ENCODE measurements around the gene CCL8.

DNA sequence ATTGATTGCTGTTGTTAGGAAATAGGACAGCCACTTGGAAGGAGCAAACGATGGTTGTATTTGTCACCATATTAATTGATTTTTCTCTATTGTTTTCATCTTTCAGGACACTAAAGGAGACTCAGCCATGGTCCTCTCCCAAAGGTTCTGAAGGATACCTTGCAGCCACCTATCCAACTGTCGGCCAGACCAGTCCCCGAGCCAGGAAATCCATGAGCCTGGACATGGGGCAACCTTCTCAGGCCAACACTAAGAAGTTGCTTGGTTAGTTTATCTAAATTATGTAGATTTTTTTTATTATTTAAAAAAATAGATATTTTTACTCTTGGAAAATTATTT lies 30.7 kb upstream of the EVI2A start:
CAGE:
- cytosol, long polyA minus RNA, result no peak
- cytosol, long polyA plus RNA, result no peak
- long polyA plus RNA, result no peak
- nucleus, long polyA minus RNA, result no peak
- nucleus, long polyA plus RNA, result no peak

GRCh38 chr17:31494649-31495095 lies 103.2 kb downstream of the RAB11FIP4 start:
CAGE:
- cytosol, long polyA minus RNA, result no peak
- cytosol, long polyA plus RNA, result no peak
- long polyA plus RNA, result no peak
- nucleus, long polyA minus RNA, result no peak
- nucleus, long polyA plus RNA, result no peak

DNA sequence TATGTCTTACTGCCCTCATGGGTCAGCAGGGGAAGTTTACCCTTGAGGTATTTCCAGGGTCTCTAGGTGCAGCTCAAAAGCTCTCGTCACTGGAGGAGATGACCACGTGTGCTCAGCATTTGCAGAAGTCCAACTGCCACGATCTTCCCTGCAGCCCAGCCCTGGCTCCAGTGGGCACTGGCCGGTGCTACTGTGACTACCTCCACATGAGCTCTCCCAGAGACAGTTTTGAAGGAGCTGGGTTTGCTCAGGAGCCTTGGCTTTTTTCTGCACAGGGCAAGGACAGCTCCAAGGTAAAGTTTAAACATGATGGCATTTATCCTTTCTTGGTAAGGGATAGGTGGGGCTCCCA lies 186.1 kb downstream of the RAB11FIP4 start:
CAGE:
- cytosol, long polyA minus RNA, result no peak
- cytosol, long polyA plus RNA, result no peak
- long polyA plus RNA, result no peak
- nucleus, long polyA minus RNA, result no peak
- nucleus, long polyA plus RNA, result no peak

DNA sequence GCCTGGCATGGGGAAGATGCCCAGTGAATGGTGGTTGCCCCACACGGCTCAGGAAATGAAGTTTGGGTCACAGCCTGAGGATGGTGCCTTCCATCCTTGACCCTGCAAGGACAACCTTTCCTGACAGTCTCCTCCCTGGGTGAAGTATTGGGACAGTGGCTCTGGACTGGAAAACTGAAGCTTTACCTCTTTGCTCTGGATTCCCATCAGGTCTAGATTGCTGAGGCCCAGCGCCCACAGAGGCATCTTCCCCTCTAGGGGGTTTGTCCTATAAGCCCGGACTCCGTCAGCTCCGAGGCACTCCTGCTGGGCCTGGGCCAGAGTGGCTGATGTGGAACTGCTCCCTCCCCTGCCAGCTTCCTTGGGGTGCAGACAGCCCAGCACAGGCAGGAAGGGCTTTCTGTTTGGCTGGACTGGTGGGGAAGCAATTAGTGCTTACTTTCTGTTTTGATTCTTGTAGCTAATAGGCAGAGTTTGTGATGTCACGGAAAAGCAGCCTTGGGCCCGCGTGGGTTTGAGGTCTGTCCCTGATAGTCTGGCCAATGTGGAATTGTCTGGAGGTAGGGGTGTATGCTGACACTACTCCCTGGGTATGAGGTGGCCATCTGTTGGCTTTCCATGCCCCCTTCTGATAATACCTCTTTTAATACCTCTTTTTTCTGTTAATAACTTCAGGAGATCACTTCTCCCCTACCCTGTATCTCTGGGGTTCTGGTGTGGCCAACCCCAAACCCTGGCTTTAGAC lies 190.6 kb downstream of the RAB11FIP4 start:
CAGE:
- cytosol, long polyA minus RNA, result no peak
- cytosol, long polyA plus RNA, result no peak
- long polyA plus RNA, result no peak
- nucleus, long polyA minus RNA, result no peak
- nucleus, long polyA plus RNA, result no peak

DNA sequence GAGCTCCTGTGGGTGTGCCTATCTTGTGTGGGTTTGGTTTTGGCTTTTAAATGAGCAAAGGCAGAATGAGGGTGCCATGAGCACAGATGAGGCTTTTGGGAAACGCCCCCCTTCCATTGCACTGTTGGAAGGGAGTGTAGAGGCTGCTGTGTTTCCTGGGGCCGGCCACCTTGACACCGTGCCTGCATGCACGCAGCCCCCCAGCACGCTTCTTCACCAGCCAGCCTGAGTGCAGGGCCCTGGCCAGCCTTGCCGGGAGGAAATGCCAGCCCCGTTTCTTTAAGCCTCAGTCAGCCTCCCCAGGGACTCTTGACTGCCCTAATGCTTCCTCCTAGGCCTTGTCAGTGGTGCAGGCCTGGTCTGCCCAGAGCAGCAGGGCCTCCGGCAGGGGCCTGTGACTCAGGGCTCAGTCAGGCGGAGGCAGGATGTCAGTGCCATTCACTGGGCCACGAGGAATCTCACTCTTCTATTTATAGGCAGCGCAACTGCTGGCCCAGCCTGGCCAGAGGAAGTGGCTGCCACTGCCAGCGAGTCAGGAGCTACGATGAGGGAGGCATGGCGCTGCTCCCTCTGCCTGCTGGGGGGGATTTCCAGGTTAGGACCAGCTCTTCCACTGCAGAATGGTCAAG lies 205.0 kb downstream of the RAB11FIP4 start:
CAGE:
- cytosol, long polyA minus RNA, result no peak
- cytosol, long polyA plus RNA, result no peak
- long polyA plus RNA, result no peak
- nucleus, long polyA minus RNA, result no peak
- nucleus, long polyA plus RNA, result no peak

GRCh38 chr17:31752268-31752467 lies 106.9 kb downstream of the COPRS start:
CAGE:
- cytosol, long polyA minus RNA, result no peak
- cytosol, long polyA plus RNA, result no peak
- long polyA plus RNA, result no peak
- nucleus, long polyA minus RNA, result no peak
- nucleus, long polyA plus RNA, result no peak

CAGE:
- cytosol, long polyA minus RNA, result no peak
- cytosol, long polyA plus RNA, result no peak
- long polyA plus RNA, result no peak
- nucleus, long polyA minus RNA, result no peak
- nucleus, long polyA plus RNA, result no peak
Observed at GRCh38 chr17:32275052-32275626, 9.5 kb downstream of the RHBDL3 start.

DNA sequence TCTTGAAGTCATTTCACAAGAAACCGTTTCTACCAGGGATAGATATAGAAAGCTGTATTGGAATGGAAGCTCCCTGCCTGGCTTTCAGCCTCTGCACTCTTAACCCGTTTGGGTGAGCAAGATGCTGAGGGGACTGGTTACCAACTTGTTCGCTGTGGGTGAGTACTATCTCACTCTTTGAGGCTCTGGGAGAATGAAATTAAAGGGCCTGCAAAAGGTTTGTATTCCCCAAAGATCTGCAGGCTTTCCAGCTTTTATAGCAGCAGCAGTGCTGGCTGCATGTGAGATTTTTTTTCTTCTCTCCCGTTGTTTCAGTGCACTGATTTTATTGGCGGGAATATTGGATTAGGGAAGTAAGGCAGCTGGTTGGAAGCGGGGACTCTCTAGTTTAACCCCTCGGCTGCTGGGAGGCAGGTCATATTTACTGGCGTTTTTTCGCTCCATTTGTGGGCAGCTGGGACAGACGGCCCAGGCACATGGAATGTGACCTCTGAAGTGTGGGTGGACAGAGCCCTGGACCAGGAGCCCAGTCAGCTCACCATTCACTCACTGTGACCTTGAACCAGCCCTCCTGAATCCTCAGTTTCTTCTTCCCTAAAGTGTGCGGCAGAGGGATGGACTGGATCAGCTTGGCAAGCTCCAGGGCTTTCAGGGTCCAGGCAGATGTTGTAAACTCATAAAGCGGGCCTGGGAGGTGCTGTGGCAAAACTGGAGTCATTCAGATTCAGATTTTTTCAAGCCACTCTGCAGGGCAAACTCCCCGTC lies 30.8 kb downstream of the C17orf75 start:
CAGE:
- cytosol, long polyA minus RNA, result no peak
- cytosol, long polyA plus RNA, result no peak
- long polyA plus RNA, result no peak
- nucleus, long polyA minus RNA, result no peak
- nucleus, long polyA plus RNA, result no peak

DNA sequence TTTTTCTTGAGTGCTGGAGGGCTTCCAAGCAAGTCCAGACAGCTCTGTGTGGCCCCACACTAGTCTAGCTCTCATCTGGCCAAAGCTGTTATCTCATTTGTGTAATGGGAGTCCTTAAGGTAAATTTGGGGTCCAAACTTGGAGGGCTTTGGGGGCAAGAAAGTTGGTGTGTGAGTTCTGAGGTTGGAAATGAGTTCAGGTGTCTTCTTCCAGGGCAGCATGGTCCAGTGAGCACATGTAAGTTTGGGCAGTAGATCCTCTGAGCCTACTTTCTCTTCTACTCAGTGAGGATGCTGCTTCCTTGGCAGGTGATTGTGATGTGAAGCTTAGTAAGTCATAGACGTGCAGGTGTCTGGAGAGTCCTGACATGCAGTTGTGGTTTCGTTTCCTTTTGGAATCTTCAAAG lies 4.4 kb upstream of the CDK5R1 start:
CAGE:
- cytosol, long polyA minus RNA, result no peak
- cytosol, long polyA plus RNA, result no peak
- long polyA plus RNA, result no peak
- nucleus, long polyA minus RNA, result no peak
- nucleus, long polyA plus RNA, result no peak

CAGE:
- cytosol, long polyA minus RNA, result no peak
- cytosol, long polyA plus RNA, result no peak
- long polyA plus RNA, result no peak
- nucleus, long polyA minus RNA, result no peak
- nucleus, long polyA plus RNA, result no peak
Observed at GRCh38 chr17:32495219-32495961, 8.6 kb downstream of the CDK5R1 start.

GRCh38 chr17:32518452-32519008 lies 31.7 kb downstream of the CDK5R1 start:
CAGE:
- cytosol, long polyA minus RNA, result no peak
- cytosol, long polyA plus RNA, result no peak
- long polyA plus RNA, result no peak
- nucleus, long polyA minus RNA, result no peak
- nucleus, long polyA plus RNA, result no peak

DNA sequence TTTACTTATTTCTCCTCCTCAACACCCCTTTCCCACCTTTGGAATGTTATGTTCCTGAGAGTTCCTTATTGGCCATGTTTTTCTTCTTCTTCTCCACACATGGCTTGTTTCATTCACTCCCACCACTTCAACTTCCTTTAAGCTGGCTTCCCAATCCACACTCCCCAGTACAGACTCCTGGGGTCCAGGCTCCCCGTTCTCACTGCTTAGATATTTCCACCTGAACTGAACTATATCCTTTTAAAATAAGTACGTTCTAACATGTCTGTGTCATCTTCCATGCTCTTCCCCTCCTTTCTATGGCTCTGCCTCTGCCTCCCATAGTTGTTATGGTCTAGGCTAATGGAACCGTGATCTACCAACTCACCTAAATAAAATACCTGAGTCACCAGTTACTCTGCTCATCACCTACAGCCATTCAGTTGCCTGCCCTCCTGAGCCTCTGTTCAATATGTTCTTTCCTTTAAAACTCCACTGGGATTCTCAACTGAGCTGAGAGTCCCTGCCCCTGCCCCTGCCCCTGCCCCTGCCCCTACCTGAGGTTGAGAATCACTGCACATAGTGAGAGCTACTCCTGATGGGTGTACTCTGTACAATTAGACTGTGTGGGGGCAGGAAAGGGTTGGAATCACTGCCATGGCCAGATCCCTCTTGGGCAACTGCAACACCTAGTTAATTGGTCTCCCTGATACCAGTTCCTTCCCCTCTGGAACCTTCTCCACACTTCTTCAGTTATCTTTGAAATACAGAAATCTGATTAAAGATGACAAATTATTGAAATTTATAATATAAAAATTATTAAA lies 67.1 kb downstream of the CDK5R1 start:
CAGE:
- cytosol, long polyA minus RNA, result no peak
- cytosol, long polyA plus RNA, result no peak
- long polyA plus RNA, result no peak
- nucleus, long polyA minus RNA, result no peak
- nucleus, long polyA plus RNA, result no peak

GRCh38 chr17:32795493-32795880 lies 81.4 kb downstream of the MYO1D start:
CAGE:
- cytosol, long polyA minus RNA, result no peak
- cytosol, long polyA plus RNA, result no peak
- long polyA plus RNA, result no peak
- nucleus, long polyA minus RNA, result no peak
- nucleus, long polyA plus RNA, result no peak

DNA sequence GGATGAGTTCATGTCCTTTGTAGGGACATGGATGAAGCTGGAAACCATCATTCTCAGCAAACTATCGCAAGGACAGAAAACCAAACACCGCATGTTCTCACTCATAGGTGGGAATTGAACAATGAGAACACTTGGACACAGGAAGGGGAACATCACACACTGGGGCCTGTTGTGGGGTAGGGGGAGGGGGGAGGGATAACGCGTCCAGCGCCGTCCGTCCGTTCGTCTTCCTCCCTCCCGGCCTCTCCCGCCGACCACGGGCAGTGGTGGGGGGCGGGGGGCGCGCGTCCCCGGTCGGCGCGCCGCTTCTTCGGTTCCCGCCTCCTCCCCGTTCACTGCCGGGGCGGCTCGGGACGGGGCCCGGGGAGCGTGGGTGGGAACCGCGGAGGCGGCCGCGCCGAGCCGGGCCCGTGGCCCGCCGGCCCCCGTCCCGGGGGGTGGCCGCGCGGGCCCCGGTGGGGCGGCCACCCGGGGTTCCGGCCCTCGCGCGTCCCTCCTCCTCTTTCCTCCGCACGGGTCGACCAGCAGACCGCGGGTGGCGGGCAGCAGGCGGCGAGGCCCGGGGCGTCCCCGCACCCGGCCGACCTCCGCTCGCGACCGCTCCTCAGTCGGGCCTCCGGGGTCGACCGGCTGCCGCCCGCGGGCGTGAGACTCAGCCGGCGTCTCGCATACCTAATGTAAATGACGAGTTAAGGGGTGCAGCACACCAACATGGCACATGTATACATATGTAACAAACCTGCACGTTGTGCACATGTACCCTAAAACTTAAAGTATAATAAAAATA lies 54.5 kb downstream of the MYO1D start:
CAGE:
- cytosol, long polyA minus RNA, result no peak
- cytosol, long polyA plus RNA, result no peak
- long polyA plus RNA, result no peak
- nucleus, long polyA minus RNA, result no peak
- nucleus, long polyA plus RNA, result no peak

CAGE:
- cytosol, long polyA minus RNA, result no peak
- cytosol, long polyA plus RNA, result no peak
- long polyA plus RNA, result no peak
- nucleus, long polyA minus RNA, result no peak
- nucleus, long polyA plus RNA, result no peak
Observed at GRCh38 chr17:32835173-32835842, 41.6 kb downstream of the MYO1D start.

CAGE:
- cytosol, long polyA minus RNA, result no peak
- cytosol, long polyA plus RNA, result no peak
- long polyA plus RNA, result no peak
- nucleus, long polyA minus RNA, result no peak
- nucleus, long polyA plus RNA, result no peak
Observed at GRCh38 chr17:32954499-32955069, 26.6 kb downstream of the TMEM98 start.

GRCh38 chr17:33290873-33292052 lies 1.8 kb downstream of the ASIC2 start:
CAGE:
- cytosol, long polyA minus RNA, result no peak
- cytosol, long polyA plus RNA, result no peak
- long polyA plus RNA, result no peak
- nucleus, long polyA minus RNA, result no peak
- nucleus, long polyA plus RNA, result no peak

DNA sequence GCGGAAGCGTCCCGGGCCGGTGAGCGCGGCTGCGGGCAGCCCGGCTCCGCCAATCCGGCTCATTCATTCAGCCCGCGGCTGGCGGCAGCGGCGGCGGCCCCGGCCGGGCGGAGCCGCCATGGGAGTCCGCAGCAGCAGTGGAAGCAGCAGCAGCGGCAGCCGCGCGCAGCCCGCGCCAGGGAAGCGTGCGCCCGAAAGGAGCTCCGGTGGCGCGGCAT lies 1.1 kb downstream of the ASIC2 start:
CAGE:
- cytosol, long polyA minus RNA, result no peak
- cytosol, long polyA plus RNA, result no peak
- long polyA plus RNA, result no peak
- nucleus, long polyA minus RNA, result no peak
- nucleus, long polyA plus RNA, result no peak

CAGE:
- cytosol, long polyA minus RNA, result no peak
- cytosol, long polyA plus RNA, result no peak
- long polyA plus RNA, result no peak
- nucleus, long polyA minus RNA, result no peak
- nucleus, long polyA plus RNA, result no peak
Observed at GRCh38 chr17:33579659-33580087, 286.6 kb upstream of the ASIC2 start.

DNA sequence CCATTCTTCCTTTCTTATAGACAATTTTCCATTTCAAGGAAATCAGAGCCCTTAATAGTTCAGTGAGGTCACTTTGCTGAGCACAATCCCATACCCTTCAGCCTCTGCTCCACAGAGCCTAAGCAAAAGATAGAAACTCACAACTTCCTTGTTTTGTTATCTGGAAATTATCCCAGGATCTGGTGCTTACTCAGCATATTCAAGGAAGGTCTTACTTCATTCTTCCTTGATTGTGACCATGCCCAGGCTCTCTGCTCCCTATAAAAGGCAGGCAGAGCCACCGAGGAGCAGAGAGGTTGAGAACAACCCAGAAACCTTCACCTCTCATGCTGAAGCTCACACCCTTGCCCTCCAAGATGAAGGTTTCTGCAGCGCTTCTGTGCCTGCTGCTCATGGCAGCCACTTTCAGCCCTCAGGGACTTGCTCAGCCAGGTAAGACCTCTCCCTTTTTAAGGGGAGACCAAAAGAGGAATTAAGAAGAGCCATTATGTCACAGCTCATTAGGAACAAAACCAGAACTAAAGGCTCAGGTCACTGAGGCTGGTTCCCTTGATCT lies at the start of gene CCL8:
CCL8 (plus strand) TSS at position 290 of the 556 bp plus-strand sequence.
CAGE:
- cytosol, long polyA minus RNA, result no peak
- cytosol, long polyA plus RNA, result no peak
- long polyA plus RNA, result no peak
- nucleus, long polyA minus RNA, result no peak
- nucleus, long polyA plus RNA, result no peak

All from keratinocyte (primary cell).